Osteocyte (in vitro differentiated cells): Measurements from ENCODE around the gene ATF4.

GRCh38 chr22:39234280-39234851, 10.4 kb downstream of the PDGFB start:
- PRO-cap: no peak

GRCh38 chr22:39253048-39253974, 8.5 kb upstream of the PDGFB start:
- PRO-cap: no peak

GRCh38 chr22:39292428-39293264, 26.8 kb downstream of the RPL3 start:
- PRO-cap: bidirectional peak, plus-strand start at chr22:39292895, minus-strand start at chr22:39292672

- PRO-cap: no peak
These were observed 6.3 kb upstream of the SYNGR1 start for GRCh38 chr22:39343532-39343908.

- PRO-cap: no peak
These were observed 8.3 kb downstream of the SYNGR1 start for GRCh38 chr22:39358039-39358555.

- PRO-cap: no peak
These were observed 13.9 kb downstream of the SYNGR1 start for GRCh38 chr22:39363741-39364076.

GRCh38 chr22:39428327-39429112, 28.3 kb upstream of the MGAT3 start:
- PRO-cap: no peak

GRCh38 chr22:39486749-39487100, 15.4 kb upstream of the MIEF1 start:
- PRO-cap: no peak

GRCh38 chr22:39520367-39520935, at the start of gene ATF4:
ATF4 (plus strand) TSS chr22:39520562.
- PRO-cap: bidirectional peak, plus-strand start at chr22:39520564, minus-strand start at chr22:39520026

DNA sequence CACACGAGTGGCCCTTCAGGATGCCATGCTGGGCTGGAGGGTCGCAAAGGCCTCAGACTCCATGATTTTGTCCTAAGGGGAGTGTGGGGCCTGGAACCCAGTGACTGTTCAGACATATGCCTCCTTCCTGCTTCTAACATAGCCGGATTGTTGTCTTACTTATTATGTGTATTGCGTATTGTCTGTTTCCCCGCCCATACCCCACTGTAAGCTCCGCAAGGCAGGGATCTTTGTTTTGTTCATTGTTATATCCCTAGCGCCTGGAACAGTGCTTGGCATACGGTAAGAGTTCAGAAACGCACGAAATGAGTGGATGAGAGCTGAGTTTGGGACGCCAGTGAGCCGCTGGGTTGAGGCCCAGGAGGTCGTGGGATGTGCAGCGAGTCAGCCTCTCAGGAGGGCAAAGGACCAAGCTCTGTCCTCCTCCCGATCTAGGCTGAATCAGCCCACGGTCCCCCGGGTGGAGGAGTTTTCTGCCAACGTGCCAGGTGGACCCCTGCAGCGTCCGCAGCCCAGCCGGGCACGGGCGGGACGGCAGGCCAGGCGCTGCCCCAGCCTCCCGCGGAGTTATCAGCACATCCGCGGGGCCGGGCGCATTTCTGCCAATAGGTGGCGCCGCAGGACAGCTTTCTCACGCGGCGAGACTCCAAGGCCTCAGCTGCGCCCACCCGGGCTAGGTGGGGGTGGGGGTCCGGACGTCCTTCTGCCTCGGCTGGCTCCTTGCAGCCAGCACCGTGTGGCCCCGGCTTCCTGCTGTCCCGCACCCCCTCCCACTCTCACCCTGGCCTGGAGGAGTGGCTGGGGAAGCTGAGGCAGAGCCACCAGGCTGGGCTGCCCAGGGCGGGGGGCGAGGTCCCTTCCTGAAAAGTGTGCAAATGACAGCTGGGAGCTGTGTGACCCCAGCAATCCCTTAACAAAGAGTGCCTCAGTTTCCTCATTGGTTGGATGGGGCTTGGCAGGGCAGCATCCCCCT, 2.1 kb upstream of the RPS19BP1 start:
- PRO-cap: no peak

GRCh38 chr22:39661845-39662275, 91.3 kb downstream of the CACNA1I start:
- PRO-cap: no peak

GRCh38 chr22:39951623-39952153, 8.5 kb upstream of the TMA7B start:
- PRO-cap: no peak

DNA sequence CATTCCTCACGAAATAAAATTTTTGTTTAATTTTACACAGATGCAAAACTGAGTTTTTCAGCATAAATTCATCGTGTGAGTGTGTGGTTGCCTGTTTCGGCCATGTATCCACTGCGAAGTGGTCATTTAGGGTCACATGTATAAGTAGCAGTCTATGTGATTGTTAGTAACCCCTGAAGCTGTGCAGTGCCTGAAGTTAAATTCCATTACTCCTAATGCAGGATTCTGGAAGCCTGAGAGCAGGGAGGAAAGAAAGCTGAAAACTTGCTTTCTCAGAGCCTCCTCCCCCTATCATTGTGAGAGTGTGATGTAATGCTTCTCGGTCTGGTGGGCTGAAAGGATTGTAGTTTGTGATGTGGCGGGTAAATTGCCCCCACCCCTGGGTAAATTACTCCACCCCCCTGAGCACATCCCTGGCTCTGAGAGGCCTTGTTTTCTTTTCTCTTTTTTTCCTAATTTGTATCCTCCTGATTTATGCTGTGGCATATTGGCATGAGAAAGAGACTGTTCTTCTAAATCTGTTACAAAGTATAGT, 1.3 kb downstream of the TNRC6B start:
- PRO-cap: bidirectional peak, plus-strand start at position 310 of the sequence, minus-strand start at position 120 of the sequence

GRCh38 chr22:40185507-40186294, 8.0 kb downstream of the TNRC6B start:
- PRO-cap: no peak

DNA sequence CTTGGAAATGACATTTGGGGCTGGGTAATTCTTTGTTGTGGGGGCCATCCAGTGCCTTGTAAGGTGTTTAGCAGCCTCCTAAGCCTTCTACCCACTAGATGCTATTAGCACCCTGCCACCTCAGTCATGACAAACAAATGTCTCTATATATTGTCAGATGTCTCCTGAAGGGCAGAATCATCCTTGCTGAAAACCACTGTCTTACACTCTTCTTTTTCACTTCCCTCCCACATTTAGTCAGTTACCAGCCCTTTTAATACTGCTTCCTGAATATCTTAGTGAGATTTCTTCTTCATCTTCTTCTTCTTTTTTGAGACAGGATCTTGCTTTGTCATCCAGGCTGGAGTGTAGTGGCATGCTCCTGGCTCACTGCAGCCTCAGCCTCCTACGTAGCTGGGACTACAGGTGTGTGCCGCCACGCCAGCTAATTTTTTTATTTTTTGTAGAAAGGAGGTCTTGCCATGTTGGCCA, 33.1 kb downstream of the TNRC6B start:
- PRO-cap: no peak

- PRO-cap: no peak
These were observed 13.7 kb upstream of the ADSL start for GRCh38 chr22:40332368-40333150.

GRCh38 chr22:40396822-40397362, 26.5 kb downstream of the SGSM3 start:
- PRO-cap: bidirectional peak, plus-strand start at chr22:40397157, minus-strand start at chr22:40397004

- PRO-cap: no peak
These were observed 128.7 kb downstream of the SGSM3 start for GRCh38 chr22:40498873-40499655.

DNA sequence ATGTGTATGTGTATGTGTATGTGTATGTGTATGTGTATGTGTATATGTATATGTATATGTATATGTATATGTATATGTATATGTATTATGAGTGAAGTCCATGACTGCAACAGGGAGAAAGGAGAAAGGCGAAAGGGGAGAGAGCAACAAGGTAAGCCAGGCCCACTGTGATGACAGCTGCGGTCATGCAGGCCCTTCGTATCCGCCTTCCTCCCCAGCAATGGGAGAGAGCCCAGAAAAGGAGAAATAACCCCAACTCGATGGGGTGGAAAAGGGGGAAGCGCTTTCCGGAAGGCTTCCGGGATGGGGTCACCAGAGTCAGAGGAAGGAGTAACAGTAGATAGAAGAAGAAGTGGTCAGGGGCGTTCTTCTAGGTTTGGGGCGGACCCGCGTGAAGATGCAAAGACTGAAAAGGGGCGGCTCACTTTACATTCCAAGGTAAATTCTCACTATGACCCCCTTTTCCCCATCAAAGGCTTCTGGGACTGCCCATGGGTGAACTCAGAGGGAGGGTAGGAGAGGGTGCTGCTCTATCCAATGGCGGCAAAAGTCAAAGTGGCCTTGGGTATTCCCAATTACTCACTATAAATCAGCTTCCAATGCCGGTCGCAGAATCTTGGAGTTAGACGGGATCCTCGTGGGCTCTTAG, 1.3 kb upstream of the MRTFA start:
- PRO-cap: no peak

DNA sequence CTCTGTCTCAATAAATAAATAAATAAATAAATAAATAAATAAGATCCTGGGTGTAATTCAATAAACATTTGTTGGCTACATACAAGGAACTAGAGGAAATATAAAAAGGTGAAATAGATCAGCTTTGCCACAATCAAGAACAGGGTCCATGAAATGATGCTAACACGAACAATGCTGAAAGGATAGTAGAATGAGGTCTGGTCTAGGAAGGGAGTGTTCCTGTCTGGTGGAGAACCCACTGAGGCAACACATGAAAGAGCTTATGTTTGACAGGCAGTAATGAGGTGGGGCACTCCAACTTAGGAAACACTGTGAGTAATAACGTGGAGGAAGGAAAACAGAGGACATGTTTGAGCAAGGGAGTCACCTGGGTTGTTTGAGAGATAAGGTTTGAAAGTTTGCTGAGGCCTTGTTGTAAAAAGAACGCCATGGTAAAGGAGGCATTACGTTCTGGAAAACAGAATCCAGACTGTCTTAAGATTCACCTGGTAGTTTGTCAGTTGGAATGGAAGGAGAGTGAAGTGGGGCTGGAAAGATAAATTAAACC, 8.1 kb upstream of the MRTFA start:
- PRO-cap: no peak